Epithelial cell of proximal tubule (primary cell): ENCODE data around the gene APC.

GRCh38 chr5:109989043-109989499, 299.3 kb downstream of the MAN2A1 start:
- RAMPAGE, long total RNA, result no peak
- RRBS, result no CpG with 5 or more reads among the region's 3 CpGs

GRCh38 chr5:110054360-110054741, 364.6 kb downstream of the MAN2A1 start:
- RAMPAGE, long total RNA, result no peak
- RRBS, result no CpG with 5 or more reads among the region's 2 CpGs

- RAMPAGE, long total RNA, result no peak
- RRBS, result no CpG with 5 or more reads among the region's 7 CpGs
These were observed 10.0 kb downstream of the SLC25A46 start for GRCh38 chr5:110748412-110749640.

- RAMPAGE, long total RNA, result no peak
- RRBS, result no CpG with 5 or more reads among the region's 1 CpG
These were observed 12.9 kb downstream of the SLC25A46 start for GRCh38 chr5:110751576-110752222.

DNA sequence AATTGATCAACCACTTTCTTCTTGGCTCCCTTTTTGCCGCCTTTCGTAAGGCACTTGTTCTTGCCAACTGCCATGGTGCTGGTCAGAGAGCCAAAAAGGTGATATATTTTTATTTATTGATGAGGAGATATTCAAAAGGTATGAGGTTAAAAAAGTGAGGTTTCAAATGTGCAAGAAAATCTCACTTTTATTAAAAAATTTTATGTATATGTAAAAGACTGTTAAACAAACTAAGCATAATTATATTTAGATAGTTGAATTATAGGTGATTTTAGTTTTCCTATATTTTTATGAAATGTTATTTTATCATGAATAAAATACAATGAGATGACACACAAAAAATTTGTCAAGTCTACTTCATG, 31.2 kb upstream of the CAMK4 start:
- RAMPAGE, long total RNA, result no peak
- RRBS, result no CpG with 5 or more reads among the region's 2 CpGs

DNA sequence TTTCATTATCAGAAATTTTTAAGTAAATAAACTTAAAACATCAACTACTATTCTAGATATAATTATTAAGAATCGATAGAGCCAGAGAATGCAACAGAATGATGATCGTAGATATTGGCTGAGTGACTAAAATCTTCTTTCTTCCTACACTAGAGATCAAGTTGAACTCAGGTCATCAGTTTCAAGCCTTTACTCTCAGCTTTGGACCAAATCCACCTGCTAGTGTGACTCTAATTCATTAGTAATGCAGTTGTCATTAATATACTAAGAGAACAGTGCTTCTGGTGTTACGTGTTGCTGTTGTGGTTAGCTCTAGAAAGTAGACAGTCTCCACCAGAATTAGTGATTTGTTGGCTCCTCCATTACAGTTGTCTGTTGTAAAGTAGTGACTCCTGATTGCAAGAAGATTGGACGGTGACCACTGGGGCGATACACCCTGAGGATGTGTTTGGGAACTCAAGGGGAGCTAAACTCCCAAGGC, 3.0 kb downstream of the CAMK4 start:
- RAMPAGE, long total RNA, result no peak
- RRBS, result no CpG with 5 or more reads among the region's 5 CpGs

- RAMPAGE, long total RNA, result no peak
- RRBS, result no CpG with 5 or more reads among the region's 3 CpGs
These were observed 53.4 kb downstream of the NREP start for GRCh38 chr5:111703641-111704045.

DNA sequence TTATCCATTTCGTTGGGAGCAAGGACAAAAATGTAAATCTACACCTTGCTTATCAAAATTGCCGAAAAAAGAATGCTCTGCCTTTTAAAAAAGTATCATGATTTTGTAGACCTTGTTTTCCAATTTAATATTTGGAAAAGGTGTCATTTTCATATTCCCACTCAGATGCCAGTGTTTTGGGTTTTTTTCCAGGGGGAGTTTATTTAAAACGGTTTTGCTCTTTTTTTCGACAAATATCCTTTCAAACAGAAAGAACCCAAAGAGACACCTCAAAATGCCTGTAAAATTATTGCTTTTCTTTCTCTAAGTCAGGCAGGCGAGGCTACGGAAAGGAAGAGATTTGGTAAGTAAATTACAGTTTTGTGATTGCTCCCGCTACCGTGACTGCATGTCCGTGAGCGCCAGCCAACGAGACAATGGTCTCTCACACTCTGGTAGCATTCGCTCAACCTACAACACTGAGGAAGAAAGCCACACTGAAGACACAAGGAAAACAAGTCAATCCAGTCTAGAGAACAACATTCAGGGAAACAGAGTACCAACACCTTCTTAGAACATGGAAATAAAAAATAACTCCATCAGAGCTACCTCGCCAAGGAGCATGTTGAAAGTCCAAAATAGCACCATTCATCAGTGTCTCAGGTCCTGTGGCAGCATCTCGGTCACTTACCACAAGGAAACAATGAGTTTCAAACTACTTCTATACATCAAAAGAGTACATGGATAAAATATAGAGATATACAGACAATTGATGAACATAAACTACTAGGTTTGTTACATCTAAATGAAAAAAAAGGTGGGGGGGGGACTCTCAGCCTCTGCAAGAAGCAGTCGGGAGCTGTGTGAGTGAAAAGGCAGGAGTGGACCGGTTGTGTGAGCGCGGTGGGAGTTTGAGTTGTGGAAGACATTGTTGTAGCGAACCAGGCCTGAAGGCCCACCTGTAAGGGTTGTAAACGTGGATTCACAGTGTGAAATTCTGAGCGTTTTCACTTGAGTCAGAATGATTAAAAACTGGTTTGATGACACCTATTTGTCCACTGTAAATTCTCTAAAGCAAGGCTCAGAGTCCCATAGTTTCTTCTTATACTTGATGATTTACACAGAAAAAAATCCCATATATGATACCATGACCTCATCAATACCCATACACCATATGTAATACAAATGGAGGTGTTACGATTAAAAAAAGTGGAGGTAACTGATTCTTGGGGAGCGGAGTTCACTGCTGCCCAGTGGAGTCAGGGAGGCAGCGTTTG, 26.8 kb downstream of the NREP start:
- RAMPAGE, long total RNA, result no peak
- RRBS, result no CpG with 5 or more reads among the region's 24 CpGs

GRCh38 chr5:111742562-111743165, 14.3 kb downstream of the NREP start:
- RAMPAGE, long total RNA, result no peak
- RRBS, result no CpG with 5 or more reads among the region's 8 CpGs

GRCh38 chr5:112168643-112169227, 250.3 kb downstream of the EPB41L4A start:
- RAMPAGE, long total RNA, result no peak
- RRBS, result no CpG with 5 or more reads among the region's 11 CpGs

DNA sequence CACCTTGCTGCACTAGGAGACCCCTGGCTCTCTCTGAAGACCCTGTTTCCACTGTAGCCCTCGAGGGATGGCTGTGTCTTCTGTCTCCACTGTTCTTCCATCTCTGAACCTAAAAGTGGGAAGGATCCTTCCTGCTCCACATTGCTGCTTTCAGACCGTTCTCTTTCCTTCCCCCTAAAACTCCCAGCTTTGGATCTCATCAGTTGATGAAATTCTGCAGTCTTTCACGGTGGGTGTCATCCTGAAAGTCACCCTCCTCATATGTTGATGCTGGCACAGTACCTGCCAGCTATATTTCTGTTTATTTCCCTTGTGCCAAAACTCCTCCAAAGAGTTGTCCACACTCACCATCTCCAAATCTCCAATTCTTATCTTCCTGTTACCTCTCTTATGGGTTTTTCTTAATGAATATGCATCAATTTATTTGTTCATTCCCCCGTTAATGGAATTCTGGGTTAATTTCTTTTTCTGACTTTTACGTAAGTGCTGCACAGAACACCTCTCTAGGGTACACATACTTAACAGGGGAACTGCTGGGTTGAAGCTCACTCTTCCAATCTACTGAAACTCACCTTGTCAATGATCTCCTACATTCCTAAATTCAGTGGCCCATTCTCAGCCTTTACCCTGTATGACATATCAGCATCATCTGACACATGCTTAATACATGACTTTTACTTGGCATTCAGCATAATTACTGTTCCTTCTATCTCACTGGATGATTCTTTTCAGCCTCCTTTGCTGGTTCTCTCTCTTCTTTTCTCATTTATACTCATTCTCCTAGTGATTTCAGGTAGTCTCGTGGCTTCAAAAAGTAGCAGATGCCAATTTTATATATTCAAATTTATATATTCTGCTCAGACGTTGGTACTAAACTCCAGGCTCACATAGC, 163.9 kb downstream of the EPB41L4A start:
- RAMPAGE, long total RNA, result no peak
- RRBS, result no CpG with 5 or more reads among the region's 7 CpGs

- RAMPAGE, long total RNA, result no peak
- RRBS, result no CpG with 5 or more reads among the region's 8 CpGs
These were observed 80.7 kb downstream of the EPB41L4A start for GRCh38 chr5:112338319-112338857.

DNA sequence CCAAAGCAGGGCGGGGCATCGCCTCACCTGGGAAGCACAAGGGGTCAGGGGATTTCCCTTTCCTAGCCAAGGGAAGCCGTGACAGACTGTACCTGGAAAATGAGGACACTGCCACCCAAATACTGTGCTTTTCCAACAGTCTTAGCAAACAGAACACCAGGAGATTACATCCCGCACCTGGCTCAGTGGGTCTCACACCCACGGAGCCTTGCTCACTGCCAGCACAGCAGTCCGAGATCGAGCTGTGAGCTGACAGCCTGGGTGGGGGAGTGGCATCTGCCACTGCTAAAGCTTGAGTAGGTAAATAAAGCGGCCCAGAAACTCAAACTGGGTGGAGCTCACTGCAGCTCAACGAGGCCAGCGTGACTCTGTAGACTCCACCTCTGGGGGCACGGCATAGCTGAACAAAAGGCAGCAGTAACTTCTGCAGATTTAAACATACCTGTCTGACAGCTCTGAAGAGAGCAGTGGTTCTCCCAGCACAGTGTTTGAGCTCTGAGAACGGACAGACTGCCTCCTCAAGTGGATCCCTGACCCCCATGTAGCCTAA, 28.8 kb downstream of the EPB41L4A start:
- RAMPAGE, long total RNA, result no peak
- RRBS, result no CpG with 5 or more reads among the region's 12 CpGs

DNA sequence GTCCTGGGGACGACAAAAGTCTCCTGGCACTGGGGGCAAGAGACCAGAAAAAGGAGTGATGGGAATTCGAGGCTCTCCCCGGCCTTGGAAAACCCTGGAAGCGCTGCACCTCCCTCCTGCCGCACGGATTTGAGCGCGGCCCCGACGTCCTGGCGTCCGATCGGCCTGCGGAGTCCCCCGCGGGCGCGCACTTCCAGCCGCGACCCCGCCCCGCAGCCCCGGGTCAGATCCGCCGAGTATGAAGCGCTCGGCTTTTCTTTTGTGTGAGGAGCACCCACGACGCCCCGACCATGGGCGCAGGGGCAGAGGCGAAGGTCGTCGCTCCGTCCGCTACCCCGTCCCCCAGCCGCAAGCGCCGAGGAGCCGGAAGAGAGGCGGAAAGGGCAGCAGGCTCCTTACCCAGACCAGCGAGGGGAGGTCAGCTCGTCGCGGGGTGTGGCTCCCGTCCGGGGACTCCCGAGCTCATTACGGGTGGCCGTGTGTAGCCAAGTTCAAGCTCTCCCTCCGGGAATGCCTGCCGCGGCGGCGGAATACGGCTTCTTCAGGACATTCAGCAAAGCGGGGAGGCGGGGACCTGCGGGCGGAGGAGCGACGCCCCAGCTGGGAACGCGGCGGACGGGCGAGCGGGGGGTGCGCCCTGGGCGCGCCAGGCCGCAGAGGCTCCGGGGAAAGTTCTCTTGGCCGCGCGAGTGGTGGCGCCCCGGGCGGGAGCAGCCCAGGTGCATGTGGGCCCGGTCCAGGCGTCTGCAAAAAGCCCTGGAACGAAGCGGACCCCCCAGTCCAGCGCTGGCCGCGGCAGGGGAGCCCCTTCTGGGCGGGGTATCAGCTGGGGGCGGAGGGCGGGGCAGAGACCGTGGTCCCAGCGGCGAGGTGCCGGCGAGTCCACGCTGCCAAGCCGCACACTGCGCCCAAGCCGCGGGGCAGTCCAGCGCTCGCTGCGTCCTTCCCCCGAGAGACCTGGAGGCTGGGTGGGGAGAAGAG, 573 bp upstream of the EPB41L4A start:
- RAMPAGE, long total RNA, result no peak
- RRBS, result under 1% methylated on average over 17 of the region's 104 CpGs

DNA sequence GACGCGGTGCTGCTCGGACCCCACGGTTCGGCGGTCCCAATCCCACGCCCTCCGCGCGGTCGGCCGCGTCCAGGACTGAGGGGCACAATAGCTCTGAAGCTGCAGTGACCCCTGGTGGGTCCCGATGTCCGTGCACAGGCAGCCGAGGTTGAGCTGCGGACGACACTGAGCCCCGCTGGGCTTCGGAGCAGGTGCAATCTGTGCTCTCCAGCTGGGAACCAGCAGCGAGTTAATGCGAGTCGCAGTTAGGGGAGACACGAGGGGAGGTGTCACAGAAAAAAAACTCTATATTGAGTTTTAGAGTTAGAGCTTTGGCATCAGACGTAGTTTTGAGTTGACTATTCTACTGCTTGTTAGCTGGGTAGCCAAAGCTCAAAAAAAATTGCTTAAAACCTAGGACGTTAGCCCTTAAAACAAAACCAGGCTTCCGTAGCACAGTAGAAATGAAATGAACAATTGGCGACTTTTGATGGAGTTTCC, 1.3 kb upstream of the EPB41L4A start:
- RAMPAGE, long total RNA, result no peak
- RRBS, result no CpG with 5 or more reads among the region's 28 CpGs

GRCh38 chr5:112707114-112707282, 30.7 kb upstream of the APC start:
- RAMPAGE, long total RNA, result no peak
- RRBS, result no CpG with 5 or more reads among the region's 7 CpGs

DNA sequence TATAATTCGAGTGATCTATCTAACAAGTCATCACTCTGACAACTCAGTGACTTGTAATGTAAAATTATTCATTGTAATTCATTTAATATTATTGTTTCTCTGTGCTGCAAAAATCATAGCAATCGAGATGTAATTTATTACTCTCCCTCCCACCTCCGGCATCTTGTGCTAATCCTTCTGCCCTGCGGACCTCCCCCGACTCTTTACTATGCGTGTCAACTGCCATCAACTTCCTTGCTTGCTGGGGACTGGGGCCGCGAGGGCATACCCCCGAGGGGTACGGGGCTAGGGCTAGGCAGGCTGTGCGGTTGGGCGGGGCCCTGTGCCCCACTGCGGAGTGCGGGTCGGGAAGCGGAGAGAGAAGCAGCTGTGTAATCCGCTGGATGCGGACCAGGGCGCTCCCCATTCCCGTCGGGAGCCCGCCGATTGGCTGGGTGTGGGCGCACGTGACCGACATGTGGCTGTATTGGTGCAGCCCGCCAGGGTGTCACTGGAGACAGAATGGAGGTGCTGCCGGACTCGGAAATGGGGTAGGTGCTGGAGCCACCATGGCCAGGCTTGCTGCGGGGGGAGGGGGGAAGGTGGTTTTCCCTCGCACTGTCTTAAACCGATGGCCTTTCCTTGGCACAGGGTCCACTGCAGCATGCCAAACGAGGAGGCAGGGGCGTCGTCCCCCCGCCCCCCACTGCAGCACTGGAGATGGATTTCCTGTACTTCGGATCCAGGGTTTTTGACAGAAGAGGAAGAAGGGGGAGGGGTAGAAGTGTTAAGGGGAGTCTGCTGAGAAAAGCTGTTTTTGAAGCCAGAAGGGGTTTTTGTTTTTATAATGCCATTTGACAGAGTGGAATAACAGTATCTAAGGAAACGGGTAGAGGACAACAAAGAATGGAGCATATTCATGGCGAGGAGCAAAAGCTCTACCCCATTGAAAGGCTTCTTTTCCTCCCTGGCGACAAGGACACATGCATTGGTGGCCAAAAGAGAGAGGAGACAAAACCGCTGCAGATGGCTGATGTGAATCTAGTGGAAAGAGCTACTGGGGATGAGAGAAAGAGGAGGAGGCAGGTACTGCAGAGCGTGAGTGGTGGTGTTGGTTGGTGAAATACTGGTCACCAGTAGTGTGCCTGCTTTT, at the start of gene APC:
TSS of gene APC (plus strand) at position 490 of the 1,132 bp plus-strand sequence.
- RAMPAGE, long total RNA, result no peak
- RRBS, result no CpG with 5 or more reads among the region's 42 CpGs

DNA sequence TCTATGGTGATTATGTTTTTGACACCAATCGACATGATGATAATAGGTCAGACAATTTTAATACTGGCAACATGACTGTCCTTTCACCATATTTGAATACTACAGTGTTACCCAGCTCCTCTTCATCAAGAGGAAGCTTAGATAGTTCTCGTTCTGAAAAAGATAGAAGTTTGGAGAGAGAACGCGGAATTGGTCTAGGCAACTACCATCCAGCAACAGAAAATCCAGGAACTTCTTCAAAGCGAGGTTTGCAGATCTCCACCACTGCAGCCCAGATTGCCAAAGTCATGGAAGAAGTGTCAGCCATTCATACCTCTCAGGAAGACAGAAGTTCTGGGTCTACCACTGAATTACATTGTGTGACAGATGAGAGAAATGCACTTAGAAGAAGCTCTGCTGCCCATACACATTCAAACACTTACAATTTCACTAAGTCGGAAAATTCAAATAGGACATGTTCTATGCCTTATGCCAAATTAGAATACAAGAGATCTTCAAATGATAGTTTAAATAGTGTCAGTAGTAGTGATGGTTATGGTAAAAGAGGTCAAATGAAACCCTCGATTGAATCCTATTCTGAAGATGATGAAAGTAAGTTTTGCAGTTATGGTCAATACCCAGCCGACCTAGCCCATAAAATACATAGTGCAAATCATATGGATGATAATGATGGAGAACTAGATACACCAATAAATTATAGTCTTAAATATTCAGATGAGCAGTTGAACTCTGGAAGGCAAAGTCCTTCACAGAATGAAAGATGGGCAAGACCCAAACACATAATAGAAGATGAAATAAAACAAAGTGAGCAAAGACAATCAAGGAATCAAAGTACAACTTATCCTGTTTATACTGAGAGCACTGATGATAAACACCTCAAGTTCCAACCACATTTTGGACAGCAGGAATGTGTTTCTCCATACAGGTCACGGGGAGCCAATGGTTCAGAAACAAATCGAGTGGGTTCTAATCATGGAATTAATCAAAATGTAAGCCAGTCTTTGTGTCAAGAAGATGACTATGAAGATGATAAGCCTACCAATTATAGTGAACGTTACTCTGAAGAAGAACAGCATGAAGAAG, 22.8 kb upstream of the SRP19 start:
- RAMPAGE, long total RNA, result no peak
- RRBS, result no CpG with 5 or more reads among the region's 11 CpGs

- RAMPAGE, long total RNA, result no peak
- RRBS, result no CpG with 5 or more reads among the region's 12 CpGs
These were observed 884 bp downstream of the SRP19 start for GRCh38 chr5:112861914-112862428.

DNA sequence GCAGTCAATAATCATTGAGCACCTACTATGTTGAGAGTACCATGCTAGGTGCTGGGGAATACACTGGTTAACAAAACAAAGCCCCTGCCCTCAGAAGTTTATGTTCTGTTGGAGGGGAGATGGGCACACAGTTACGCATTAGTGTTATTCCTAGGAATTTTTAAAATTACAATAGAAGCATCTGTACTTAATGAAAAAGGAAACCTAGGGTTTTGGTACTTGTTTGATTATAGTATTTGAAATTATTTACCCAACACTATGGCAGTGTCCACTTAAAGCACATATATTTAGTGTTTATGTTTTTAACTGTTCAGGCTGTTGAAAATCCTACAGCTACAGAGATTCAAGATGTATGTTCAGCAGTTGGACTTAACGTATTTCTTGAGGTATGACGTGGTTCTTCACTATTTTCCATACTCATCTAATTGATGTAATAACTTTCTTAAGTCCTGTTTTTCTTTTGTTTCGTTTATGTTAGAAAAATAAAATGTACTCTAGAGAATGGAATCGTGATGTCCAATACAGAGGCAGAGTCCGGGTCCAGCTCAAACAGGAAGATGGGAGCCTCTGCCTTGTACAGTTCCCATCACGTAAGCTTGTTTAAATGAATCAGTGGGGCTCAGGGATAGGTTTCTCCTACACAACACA, 3.2 kb downstream of the SRP19 start:
- RAMPAGE, long total RNA, result no peak
- RRBS, result no CpG with 5 or more reads among the region's 7 CpGs